Left cardiac atrium (tissue), 1 donor: ENCODE measurements around the gene ARRB2.

- PRO-cap, result no peak
Measured at GRCh38 chr17:3828698-3828949, 17.4 kb downstream of the NCBP3 start.

GRCh38 chr17:3924440-3925262 is 8.4 kb upstream of the P2RX1 start:
- PRO-cap, result no peak

DNA sequence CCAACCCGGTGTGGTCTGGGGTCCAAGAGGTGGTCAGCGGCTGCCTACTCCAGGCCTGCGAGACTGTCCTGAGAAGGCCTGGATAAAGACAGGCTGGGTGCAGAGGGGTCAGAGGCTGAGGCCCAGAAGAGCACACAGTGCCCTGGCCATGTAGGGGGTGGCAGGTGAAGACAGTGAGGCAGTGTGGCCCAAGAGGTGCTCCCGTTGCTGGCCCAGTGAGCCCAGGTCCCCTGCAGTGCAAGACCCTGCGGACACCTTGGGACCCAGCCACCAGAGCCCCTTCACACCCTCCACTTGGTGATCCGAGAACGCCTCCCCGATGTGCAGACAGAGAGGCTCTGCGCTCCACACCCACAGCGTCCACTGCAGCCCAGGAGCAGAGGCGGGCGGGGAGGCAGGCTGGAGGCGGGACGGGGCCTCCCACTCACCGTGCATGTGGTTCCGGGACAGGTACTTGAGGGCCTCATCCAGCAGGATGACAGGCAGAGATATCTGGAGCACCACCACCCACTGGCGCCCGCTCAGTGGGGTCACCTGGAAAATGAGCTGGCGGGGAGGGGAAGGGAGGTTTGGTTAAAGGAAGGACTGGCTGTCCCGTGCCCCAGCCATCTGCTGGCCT is 12.1 kb upstream of the P2RX1 start:
- PRO-cap, result no peak

GRCh38 chr17:3953489-3953982 is 10.7 kb downstream of the ATP2A3 start:
- PRO-cap, result no peak

DNA sequence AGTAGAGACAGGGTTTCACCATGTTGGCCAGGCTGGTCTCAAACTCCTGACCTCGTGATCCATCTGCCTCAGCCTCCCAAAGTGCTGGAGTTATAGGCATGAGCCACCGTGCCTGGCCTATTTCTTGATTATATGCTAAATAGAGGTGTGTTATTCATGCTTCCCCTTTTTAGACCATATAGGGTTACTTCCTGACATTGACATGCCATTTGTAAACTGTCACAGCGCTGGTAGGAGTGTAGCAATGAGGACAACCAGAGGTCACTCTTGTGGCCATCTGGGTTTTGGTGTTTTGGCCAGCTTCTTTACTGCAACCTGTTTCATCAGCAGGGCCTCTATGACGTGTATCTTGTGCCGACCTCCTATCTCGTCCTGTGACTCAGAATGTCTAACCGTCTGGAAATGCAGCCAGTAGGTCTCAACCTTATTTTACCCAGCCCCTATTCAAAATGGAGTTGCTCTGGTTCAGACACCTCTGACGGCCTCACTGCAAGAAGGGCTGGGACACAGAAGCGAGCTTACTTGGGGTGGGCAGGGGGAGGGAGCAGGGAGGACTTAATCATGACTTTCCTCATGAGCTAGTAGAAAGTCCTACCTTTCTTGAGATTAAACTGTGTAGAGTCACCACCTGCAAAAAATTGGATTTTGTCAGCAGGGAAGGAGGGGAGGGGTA is 38.1 kb upstream of the ATP2A3 start:
- PRO-cap, result no peak

- PRO-cap, result no peak
Measured at GRCh38 chr17:4074949-4075598, 67.8 kb downstream of the ZZEF1 start.

- PRO-cap, result no peak
Measured at GRCh38 chr17:4083661-4084155, 59.1 kb downstream of the ZZEF1 start.

GRCh38 chr17:4094571-4095550 is 48.0 kb downstream of the ZZEF1 start:
- PRO-cap, result no peak

- PRO-cap, result no peak
Measured at GRCh38 chr17:4144549-4144840, 1.5 kb downstream of the CYB5D2 start.

GRCh38 chr17:4162699-4163630 is 20.0 kb downstream of the CYB5D2 start:
- PRO-cap, result no peak

DNA sequence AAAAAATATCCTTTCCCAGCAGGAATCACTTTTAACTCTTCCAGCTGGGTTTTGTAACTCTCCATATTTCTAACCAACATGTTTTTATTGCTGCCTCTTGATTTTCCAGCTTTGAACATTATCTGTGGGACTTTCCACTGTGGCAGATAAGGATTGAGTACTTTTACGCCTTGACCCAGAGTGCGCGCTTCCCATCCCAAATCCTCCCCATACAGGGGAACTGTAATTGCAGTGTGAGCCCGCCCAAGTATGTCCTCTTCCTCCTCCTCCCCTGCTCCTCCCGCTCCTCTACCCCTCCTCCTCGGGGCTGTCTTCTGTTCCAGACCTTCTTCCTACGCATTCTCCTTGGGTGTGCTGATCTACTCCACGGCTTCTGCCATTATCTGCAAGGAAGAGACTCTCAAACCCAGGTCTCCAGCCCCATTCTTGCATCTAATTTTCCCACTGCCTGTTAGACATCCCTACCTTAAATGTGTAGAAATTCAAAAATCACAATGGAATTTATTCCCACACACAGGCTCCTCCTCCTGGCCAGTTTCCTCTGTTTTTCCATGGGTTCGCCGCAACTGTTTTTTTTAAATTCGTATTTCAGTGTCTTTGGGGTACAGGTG is 43.5 kb downstream of the CYB5D2 start:
- PRO-cap, result bidirectional peak, plus-strand start at position 337 of the sequence, minus-strand start at position 222 of the sequence

- PRO-cap, result no peak
Measured at GRCh38 chr17:4220238-4220559, 43.6 kb downstream of the ANKFY1 start.

DNA sequence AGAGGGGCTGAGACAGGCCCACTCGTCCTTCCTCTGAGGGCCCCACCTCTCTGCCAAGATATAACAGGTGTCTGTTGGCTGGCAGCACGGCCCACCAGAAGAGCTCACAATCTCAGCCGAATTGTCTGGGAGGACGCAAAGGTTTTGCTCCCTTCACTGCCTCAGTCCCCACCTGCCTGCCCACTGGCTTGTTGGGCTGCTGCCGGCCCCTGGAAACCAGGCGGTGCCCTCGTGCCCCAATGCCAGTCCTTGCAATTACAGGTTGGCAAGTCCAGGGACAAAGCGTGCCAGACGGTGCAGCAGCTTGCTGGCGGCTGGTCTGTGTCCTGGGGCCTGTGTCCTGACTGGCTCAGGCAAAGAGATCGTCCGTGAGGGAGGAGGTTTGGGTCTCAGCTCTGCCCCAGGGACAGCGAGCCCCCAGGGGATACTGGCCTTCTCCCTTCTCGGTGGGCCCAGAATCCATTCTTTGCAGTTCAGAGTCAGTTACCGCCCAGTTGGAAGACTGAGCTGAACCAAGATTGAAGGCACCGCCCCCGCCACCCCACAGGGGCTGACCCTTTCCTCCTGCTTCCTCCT is 24.6 kb upstream of the SPNS2 start:
- PRO-cap, result no peak

- PRO-cap, result no peak
Measured at GRCh38 chr17:4509287-4509809, 10.7 kb downstream of the SPNS2 start.

DNA sequence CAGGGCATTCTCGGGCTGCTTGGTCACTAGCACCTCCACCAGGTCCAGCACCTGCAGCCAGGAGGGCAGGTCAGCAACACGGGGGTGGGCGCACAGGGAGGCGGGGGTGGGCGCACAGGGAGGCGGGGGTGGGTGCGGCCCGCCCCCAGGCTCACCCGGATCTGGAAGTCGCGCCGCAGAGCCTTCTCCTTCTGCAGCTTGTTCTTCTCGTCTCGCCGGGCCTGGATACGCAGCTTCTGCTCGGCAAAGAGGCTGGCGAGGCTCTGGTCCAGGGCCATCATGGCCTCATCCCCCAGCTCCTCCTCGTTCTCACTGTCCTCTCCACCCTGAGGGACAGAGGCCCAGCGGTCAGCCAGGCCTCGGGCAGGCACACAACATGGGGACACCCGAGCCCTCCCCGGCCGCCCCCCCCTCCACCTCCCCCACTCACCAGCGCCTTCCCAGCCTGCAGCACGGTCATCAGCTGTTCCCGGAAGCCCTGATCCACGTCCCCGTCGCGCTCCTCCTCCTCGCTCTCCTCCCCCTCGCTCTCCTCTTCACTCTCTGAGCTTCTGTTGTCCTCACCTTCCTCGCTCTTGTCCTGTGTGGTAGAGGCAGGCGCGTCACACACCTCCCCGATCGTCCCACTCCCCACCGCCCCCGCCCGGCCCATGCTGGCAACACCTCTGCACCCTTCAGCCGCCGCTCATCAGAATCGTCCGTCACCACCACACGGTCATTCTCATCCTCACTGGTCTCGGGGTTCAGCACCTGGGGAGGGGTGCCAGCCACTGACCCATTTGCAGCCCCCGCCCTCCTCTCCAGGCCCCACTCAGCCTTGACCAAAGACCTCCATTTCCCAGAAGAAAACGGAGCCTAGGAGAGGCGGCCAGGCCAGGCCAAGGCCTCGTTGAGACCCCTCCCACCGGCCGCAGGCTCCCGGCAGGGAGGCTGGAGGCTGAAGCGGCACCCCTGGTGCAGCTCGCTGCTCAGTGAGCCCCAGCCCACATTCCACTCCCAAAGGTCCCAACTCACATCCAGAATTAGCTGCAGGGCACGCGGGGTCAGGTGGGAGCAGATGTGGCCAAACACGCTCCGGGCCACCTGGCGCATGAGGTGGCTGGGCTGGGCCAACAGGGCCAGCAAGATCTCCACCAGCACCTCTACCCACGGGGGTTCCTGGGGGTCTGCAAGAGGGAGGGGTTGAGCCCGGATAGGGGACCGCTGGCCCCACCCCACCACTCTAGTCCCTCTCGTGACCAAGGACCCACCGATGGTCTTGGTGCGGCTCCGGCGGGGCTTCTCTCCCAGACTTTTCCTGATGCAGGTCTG is 10.1 kb downstream of the MYBBP1A start:
- PRO-cap, result no peak

- PRO-cap, result no peak
Measured at GRCh38 chr17:4559548-4559925, 840 bp downstream of the GGT6 start.

- PRO-cap, result no peak
Measured at GRCh38 chr17:4575481-4576098, 8.7 kb upstream of the SMTNL2 start.

DNA sequence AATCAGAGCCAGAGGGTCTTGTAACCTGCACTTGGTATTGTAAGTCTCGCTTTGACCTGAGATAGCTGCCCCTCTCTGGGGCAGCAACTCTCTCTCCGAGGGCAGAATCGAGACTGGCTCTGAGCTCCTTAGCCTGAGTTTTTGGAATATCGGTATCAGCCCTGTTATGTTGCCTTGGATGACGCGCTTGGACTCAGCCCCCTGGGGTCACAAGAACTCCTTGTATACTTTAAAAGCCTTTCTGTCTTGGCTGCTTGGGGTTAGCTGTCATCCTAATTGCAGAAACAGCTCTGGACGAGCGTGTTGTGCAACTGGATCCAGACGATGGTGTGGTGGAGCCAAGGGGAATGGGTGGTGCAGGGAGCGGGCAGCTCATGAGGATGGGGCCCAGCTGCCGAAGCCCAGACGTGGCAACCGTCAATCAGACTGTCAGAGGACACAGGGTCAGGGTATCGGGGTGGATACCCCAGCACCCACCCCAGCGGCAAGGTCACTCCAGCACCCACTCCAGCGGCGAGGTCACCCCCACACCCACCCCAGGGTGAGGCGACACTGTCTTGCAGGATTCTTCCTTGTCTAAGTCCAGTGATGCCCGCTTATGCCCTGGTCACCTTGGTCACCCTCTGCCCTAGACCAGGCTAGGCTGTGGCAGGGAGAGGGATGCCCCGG is 14.8 kb downstream of the SMTNL2 start:
- PRO-cap, result bidirectional peak, plus-strand start at position 328 of the sequence, minus-strand start at position 115 of the sequence

DNA sequence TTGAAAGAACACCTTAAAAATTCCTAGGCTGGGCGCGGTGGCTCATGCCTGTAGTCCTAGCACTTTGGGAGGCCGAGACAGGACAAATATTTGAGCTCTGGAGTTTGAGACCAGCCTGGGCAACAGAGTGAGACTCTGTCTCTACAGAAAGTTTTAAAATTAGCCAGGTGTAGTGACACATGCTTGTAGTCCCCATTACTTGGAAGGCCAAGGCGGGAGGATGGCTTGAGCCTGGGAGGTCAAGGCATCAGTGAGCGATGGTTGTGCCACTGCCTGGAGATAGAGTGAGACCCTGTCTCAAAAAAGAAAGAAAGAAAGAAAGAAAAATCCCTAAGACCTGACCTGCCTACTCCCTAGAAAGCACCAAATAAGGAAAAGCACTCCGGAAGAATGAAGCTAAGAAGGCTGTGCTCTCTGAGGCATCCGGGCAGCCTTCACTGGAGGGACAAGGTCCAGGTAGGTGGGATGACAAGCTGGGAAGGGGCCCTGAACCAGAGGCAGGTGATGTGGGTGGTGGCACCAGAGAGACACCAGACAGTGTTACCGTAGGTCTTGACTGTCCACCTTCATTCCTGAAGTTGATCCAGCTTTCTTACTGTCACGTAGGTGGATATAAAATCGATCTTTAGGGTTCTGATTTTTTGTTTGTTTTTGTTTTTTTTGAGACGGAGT is 26.2 kb downstream of the SMTNL2 start:
- PRO-cap, result no peak

GRCh38 chr17:4709940-4711067 is at the start of gene ARRB2:
Gene ARRB2, plus strand, starts transcription at chr17:4710632.
- PRO-cap, result bidirectional peak, plus-strand start at chr17:4710661, minus-strand start at chr17:4710263